Heart right ventricle (tissue), 2 donors: ENCODE results near the gene SGCG.

- PRO-cap, 2 experiments: peak in 1 of 2 experiments; most common plus-strand start chr13:21232435 (in 1)
Measured at GRCh38 chr13:21232147-21233075, 56.0 kb downstream of the MRPL57 start.

- PRO-cap, 2 experiments: peak in 2 of 2 experiments; most common plus-strand start chr13:21298175 (in 2); most common minus-strand start chr13:21298019 (in 2)
Measured at GRCh38 chr13:21297631-21298900, 121.6 kb downstream of the MRPL57 start.

- PRO-cap, 2 experiments: peak in 2 of 2 experiments; most common plus-strand start chr13:21674488 (in 2); most common minus-strand start chr13:21673880 (in 2)
Measured at GRCh38 chr13:21673365-21674584, 2.9 kb downstream of the FGF9 start.

DNA sequence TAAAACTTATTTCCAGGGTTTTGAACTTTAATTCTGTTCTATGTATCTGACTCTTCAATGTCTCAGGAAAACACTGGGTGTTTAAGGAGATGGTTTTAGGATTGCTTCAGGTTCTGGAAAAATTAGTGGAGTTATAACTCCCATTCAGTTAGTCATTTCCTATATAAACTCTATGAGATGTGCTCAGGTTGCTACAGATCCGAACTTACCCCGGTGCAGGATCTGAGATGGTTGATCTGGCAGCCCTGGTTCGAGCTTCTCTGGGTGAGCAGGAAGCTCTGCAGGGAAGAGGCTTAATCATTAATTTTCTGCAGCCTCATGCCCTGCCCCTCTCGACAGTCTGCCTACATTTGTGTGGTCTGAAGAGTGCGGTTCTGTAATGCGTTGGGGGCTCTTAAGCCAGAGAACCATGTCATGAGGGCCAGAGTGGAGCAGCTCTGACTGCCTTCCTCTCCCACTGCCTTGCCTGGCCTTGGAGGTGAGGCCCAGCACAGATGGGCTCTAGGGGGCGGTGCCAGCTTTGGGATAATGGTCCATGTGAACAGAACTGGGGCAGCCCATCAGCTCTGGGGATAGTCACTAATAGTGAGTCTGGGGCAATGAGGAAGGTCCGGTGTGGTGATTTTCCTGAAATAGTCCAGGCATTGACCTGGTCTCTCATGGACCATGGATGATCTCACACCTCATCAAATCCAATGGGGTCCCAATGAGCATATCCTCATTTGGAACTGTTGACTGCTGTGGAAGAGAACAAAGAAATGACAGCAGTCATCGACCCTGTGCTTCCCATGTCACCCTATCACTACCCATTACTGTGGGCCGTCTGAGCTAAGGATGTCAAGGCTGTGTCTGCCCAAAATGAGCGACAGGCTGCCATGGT lies 5.7 kb downstream of the FGF9 start:
- PRO-cap, 2 experiments: no peak in any of the 2 experiments

GRCh38 chr13:22114597-22115555 lies 444.0 kb downstream of the FGF9 start:
- PRO-cap, 2 experiments: no peak in any of the 2 experiments

DNA sequence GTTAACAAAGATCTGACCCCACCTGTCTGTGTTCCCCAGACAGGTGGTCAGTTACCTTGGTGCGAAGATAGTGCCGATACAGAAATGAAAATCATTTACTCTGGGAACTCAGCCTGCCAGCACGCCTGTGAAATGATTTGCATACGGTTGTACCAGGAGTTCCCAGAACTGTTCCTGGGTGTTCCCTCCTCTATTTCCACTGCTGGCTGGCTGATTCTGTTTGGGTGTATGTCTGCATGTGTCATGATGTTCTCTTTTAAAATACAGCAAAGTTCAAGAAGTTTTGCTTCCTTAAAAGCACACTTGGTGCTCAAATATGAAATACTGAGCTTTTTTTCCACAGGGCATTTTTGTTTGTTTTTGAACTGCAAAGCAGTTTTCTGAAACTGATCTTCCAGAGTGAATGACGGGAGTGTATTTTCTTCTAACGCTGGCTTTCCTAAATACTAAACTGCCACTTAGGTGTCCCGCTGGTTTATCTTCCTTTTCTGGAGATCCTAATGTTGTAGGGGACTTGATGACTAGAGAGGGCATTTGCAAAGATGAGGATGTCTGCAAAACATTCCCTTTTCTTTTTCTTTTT lies 527.3 kb downstream of the FGF9 start:
- PRO-cap, 2 experiments: no peak in any of the 2 experiments

DNA sequence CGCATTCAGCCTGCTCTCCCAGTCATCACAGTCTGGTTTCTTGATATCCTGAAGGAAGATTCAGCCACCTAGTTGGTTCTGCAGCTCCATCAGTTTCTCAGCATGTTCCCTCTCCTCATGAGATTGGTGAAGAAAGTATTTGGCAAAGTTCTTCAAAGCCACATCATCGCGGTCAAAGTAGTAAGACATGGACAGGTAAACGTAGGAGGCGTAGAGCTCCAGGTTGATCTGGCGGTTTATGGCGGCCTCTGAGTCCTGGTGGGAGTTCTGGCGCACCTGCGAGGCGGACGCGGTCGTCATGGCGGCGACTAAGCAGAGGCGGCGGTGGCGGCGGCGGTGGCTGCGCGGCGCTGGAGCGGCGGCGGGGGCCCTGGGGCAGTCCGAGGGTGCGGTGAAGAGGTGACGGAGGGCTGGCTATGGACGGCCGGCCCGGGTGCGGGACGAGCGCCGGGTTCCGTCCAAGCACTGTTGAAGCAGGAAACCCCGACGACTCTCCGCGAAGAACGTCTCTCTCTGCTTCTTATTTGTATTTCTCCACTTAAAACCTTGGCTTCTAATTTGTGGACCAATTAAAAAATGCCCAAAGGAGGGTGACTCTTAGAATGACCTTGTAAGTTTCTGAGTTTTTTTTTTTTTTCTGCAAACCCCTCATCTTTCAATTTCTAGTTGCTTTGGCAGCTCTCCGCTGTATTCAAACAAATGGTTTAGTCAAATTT lies 484.3 kb upstream of the SGCG start:
- PRO-cap, 2 experiments: no peak in any of the 2 experiments

DNA sequence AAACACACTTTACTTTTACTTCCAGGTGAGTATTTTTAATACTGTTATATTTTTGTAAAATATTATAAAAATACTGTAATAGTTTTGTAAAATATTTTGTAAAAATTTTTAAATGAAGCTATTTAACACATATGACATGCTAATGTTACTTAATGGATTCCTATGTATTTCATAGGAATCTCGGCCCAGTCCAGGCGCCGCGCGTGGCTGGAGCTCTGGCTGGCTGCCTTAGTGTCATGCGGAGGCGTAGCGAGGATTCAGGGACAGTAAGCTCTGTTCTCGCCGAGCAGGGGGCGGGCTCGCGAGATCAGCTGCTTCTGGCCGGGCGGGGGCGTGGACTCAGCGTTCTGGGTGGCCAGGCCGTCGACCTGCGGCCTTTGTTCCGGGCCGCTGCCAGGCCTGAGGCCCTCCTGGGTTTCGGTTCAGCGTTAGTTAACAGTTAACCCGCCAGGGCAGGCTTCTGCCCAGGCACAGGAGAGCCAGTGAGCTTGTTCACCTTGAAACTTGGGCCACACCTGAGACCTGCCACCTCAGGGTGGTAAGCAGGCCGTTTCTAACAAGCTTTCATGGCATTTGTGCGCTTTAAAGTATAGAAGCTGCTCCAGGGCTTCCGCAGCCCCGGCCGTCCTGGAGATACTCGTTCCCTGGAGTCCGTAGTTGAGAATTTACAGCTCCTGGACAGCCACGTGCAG lies 332.3 kb upstream of the SGCG start:
- PRO-cap, 2 experiments: no peak in any of the 2 experiments

GRCh38 chr13:23180606-23181296 lies at the start of gene SGCG:
Gene SGCG (plus strand): TSS chr13:23180979.
- PRO-cap, 2 experiments: peak in 2 of 2 experiments; most common plus-strand start chr13:23180931 (in 2)

- PRO-cap, 2 experiments: no peak in any of the 2 experiments
Measured at GRCh38 chr13:23762598-23763052, 126.6 kb downstream of the MIPEP start.

- PRO-cap, 2 experiments: no peak in any of the 2 experiments
Measured at GRCh38 chr13:23778710-23779339, 110.4 kb downstream of the MIPEP start.

- PRO-cap, 2 experiments: no peak in any of the 2 experiments
Measured at GRCh38 chr13:23967079-23967447, 77.9 kb upstream of the MIPEP start.

- PRO-cap, 2 experiments: no peak in any of the 2 experiments
Measured at GRCh38 chr13:24005984-24006326, 116.8 kb upstream of the MIPEP start.

- PRO-cap, 2 experiments: no peak in any of the 2 experiments
Measured at GRCh38 chr13:24186956-24187546, 26.5 kb downstream of the SPATA13 start.

DNA sequence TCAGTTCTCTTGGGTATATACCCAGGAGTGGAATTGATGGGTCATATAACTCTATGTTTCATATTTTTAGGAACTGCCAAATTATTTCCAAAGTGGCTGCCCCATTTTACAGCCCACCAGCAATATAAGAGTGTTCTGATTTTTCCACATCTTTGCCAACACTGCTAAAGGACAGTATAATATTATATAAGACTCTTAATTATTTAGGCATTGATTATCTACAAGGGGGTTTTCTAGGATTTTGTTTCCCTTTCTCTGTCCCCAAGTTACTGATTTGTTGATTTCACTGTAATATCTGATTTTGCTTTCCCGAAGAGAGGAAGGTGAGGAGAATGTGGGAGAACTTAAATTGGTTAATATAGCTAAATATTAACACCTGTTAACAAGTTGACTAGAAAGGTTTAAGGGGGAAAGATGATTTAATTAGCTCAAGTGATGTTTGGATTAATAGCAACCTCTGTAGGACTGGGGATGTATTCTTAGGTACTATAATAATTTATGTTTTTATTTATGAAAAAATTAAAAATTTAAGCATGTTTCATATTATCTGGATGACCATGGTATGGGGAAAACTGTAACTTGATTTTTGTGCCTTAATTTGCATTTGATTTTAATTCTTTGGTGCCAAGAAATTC lies 35.0 kb downstream of the SPATA13 start:
- PRO-cap, 2 experiments: no peak in any of the 2 experiments

DNA sequence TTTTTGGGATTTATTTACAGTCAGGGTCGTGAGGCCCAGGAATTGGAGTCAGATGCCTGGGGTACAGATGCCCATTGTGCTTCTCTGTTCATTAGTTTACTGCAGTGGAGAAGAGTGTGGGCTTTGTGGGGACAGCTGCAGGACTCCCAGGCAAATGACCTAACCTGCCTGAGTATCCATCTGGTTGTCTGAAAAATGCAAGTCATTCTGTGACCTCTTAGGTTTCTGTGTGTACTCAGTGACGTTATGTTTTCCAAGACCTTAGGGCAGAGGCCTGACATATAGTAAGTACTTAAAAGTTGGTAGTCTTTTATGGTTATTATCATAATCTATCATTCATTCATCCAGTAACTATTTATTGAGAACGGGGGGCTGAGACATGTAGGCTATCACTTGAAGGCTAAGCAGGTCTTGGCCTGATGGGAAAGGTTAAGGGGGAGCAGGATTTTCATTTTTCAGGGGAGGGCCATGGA lies 60.6 kb downstream of the SPATA13 start:
- PRO-cap, 2 experiments: no peak in any of the 2 experiments

DNA sequence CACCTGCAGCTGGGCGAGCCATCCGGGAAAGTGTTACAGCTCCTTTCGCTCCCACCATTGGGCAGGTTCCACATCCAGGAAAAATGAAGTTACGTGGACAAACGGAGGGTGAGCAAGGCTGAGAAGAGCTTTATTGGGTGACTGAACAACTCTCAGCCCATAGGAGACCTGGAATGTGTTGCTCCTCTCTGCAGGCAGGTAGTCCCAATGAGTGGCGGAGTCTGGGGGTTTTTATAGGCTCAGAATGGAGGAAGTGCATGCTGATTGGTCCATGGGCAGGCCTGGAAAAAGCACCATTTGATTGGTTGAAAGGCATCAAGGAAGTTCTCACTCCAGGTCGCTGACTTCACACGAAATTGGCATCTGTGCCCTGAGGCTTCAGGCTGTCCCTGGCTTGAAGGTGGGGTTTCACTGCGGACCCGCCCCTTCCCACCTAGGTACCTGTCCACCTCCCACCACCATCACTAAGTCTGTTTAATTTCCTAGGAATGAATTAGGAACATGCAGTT lies 65.4 kb downstream of the SPATA13 start:
- PRO-cap, 2 experiments: no peak in any of the 2 experiments

DNA sequence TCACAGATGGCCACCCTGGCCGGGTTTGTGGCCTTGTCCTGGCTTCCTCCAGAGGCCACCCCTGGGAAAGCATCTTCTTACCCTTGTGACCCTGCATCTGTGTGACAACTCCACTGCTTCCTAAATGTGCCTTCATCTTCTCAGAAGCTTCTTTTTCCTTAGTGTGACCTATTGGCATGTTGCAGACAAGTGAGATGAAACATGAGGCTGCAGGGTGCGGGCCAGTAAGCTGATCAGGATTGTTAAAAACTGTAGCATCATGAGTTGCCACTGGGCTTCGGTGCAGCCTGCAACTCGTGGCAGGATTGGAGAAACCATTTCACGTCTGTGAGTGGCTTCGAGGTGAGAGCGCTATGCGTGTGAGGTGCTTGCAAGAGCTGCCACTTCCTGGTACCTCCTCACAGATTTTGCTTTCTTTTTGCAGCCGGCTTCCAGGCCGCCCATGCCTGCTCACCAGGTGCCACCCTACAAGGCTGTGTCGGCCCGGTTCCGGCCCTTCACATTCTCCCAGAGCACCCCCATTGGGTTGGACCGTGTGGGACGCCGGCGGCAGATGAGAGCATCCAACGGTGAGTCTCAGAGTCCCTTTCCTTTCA lies 58.0 kb upstream of the C1QTNF9 start:
- PRO-cap, 2 experiments: no peak in any of the 2 experiments

- PRO-cap, 2 experiments: no peak in any of the 2 experiments
Measured at GRCh38 chr13:24256527-24256776, 52.9 kb upstream of the C1QTNF9 start.

- PRO-cap, 2 experiments: no peak in any of the 2 experiments
Measured at GRCh38 chr13:24261594-24261909, 47.8 kb upstream of the C1QTNF9 start.